AG08470 (cell line): Measurements from ENCODE around the genes NPR2, CLTA and GNE.

- RRBS: no CpG with 5 or more reads among the region's 7 CpGs
Observed at GRCh38 chr9:35724536-35725113, 7.4 kb downstream of the TLN1 start.

- RRBS: no CpG with 5 or more reads among the region's 5 CpGs
Observed at GRCh38 chr9:35726617-35727359, 5.2 kb downstream of the TLN1 start.

DNA sequence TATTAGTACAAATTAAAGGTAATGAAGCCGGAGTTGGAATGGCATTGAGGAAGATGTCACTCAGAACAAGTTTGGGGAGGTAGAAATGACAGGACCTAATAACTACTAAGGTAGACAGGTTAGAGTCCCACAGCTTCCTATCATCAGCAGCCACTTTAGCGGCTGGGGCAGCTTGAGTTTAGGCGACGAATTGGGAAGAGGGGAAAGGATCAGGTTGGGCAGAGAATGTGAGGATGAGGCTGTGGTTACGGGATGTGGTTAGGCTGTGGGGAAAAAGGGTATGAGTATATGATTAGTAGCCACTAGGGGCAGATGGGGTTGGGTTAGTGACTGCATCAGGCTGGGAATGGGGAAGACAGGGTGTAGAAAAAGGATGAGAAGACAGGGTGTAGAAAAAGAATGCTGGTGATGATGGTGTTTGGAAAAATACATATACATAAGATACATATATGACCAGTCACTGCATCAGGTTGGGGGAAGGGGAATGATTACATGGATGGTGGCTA, 2.3 kb downstream of the TLN1 start:
- RRBS: no CpG with 5 or more reads among the region's 5 CpGs

DNA sequence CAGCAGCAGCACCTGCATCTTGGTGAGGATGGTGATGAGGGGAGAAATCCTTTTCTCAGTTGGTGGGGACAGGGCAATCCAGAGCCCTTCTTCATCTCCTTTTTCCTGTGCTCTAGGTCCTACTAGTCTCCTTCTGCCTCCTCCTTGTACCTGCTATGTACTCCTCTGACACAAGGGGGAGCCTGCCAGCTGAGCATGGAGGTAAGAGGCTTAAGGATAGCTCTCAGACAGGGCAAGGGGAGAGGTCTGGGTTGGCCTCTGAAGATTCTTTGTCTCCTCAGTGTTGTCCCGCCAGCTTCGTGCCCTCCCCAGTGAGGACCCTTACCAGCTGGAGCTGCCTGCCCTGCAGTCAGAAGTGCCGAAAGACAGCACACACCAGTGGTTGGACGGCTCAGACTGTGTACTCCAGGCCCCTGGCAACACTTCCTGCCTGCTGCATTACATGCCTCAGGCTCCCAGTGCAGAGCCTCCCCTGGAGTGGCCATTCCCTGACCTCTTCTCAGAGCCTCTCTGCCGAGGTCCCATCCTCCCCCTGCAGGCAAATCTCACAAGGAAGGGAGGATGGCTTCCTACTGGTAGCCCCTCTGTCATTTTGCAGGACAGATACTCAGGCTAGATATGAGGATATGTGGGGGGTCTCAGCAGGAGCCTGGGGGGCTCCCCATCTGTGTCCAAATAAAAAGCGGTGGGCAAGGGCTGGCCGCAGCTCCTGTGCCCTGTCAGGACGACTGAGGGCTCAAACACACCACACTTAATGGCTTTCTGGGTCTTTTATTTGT, 3.8 kb downstream of the CREB3 start:
- RRBS: no CpG with 5 or more reads among the region's 8 CpGs

DNA sequence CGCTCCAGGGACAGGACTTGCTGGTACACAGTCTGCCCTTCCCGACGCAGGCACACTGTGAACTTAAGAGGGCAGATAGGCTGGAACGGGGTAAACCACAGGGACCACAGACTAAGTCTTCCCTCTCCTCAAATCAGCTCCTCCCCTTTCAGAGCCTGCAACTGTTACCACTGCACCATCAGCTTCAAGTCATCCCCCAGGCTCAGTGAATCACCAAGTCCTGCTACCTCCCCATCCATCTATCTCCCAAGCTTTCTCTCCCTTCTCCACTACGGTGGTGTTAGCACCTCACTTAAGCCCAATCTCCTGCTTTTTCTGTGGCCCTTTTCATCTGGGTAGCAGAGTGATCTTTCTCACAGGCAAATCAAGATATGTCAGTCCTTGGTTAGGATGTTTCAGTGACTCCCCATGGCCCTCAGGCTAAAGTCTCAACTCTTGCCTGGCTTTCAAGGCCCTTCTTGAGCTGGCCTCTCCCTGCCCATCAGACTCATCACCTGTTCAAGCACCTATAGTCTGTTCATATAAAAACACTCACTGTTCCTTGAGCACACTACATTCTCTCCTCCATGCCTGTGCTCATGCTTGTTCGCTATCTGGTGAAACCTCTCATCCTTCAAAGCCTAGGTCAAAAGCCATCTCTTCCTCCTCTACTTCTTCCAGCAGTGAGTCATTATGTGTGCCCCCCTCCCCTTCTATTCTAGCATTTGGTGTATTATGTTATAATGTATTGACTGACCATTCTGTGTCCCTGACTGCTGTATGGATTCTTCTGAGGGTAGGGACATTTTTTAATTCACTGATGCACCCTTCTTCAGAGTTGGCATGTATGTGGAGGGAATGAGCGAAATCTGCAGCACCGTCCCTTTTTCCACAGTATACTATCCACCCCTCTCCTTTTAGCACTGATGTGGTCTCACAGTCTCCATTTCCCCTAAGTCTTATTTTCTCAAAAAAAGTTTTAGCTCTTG, 6.9 kb downstream of the GBA2 start:
- RRBS: no CpG with 5 or more reads among the region's 8 CpGs

GRCh38 chr9:35756482-35757301, 2.6 kb upstream of the MSMP start:
- RRBS: 4% methylated on average over 20 of the region's 47 CpGs

- RRBS: 8% methylated on average over 27 of the region's 72 CpGs
Observed at GRCh38 chr9:35791026-35791852, at the start of gene NPR2. TSS of gene NPR2 (plus strand) at chr9:35791591.

DNA sequence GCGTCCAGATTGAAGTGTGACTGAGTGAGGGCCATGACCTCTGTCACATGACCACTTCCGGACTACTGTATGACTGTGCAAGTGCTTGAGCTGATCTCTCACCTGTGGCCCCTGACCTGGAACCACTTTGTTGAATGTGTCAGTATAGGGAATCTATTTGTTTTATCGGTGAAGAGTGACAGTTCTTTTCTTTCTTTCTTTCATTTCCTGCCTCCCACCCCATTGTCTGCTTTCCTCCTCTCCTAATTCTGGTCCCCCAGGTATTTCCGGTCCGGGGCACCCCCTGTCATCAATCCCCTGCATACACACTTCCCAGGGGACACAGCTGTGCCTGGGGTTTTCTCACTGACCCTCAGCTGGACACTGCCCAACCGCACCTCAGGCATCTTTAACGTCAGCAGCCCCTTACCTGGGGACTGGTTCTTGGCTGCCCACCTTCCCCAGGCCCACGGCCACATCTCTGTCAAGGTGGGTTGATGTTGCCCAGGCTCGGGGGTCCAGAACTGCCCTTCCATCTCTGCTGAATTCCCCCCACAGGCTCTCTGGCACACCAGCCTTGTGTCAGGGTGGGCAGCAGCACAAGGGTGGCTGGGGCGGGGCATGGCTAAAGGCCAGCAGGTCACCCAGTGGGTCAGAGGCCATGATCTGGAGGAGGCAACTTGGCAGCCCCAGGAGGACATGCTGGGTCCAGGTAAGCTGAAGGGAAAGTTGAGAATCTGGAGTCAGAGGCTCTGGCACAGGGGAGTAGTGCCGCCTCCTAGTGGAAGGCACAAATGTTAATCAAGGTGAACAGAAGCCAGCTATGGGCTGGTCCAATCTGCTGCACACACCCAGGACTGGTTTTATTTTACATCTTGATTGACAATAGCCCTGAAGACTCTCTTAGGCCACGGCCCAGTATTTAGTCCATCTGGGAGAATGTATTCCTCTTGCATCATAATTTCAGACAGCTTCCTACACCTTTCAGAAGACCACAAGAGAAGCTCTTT, 6.0 kb downstream of the TMEM8B start:
- RRBS: no CpG with 5 or more reads among the region's 12 CpGs

DNA sequence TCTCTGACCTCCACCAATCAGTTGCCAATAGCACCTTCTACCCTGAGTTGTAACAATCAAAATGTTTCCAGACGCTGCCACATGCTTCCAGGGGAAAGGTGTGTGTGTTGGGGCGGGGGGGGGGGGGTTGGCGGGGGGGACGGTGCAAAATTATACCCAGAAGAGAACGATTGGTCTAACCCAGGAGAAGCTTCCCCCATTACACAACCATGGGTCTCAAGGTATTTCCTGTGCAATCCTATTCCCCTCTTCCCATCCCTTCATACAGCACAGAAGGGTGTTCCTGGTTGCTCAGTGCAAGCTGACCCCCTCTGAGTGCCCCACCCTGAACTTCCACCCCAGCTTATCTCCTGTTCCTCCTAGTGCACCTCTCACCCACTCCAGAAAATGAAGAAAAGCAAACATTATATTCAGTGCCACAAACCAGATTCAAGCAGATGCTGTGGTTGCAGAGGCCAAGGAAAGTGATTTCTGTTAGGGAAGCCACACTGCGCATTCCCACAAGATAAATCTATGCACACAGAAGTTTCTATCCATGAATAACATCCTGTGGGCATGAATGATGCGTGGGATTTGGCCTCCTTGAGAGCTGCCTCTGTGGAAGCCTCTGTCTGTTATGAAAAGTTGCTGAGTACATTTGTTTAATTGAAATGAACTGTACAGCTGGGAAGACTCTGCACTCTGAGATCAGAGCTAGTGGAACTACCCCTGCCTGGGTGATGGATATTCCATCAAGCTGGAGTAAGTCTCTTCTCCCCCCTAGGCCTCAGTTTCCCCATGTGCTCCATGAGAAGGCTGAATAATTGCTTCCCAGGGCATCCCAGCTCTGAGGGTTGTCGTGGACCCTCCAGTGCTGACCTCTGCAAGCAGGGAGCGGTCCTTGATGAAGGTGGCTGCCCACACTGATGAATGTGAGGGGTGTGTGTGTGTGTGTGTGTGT, 2.2 kb upstream of the OR2S2 start:
- RRBS: no CpG with 5 or more reads among the region's 9 CpGs

- RRBS: no CpG with 5 or more reads among the region's 38 CpGs
Observed at GRCh38 chr9:35971951-35972611, 14.1 kb upstream of the OR2S2 start.

GRCh38 chr9:36151258-36152207, 15.0 kb downstream of the GLIPR2 start:
- RRBS: 94% methylated on average over 3 of the region's 14 CpGs

GRCh38 chr9:36160132-36160877, 8.9 kb upstream of the CCIN start:
- RRBS: no CpG with 5 or more reads among the region's 14 CpGs

DNA sequence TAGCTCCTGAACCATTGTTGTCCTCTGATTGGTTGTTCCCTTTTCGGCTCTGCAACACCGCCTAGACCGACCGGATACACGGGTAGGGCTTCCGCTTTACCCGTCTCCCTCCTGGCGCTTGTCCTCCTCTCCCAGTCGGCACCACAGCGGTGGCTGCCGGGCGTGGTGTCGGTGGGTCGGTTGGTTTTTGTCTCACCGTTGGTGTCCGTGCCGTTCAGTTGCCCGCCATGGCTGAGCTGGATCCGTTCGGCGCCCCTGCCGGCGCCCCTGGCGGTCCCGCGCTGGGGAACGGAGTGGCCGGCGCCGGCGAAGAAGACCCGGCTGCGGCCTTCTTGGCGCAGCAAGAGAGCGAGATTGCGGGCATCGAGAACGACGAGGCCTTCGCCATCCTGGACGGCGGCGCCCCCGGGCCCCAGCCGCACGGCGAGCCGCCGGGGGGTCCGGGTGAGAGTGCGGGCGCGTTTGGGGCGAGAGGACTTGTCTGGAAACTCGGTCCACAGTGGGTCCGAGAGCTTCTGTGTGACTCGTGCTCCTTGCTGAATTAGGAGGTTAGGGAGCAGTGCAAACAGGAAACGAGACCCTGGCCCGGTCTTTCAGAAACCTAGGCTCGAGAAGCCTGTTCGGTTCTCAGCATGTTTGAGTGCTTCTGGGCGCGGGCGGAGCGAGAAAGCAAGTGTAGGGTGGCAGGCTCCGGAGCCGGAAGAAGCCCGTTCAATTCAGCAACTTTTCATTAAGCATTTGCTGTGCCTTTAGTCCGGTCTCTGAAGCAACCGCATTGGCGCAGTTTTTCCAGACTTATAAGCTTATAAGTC, at the start of gene CLTA:
CLTA (plus strand) TSS at position 92 of the 812 bp plus-strand sequence.
- RRBS: 1% methylated on average over 33 of the region's 71 CpGs

DNA sequence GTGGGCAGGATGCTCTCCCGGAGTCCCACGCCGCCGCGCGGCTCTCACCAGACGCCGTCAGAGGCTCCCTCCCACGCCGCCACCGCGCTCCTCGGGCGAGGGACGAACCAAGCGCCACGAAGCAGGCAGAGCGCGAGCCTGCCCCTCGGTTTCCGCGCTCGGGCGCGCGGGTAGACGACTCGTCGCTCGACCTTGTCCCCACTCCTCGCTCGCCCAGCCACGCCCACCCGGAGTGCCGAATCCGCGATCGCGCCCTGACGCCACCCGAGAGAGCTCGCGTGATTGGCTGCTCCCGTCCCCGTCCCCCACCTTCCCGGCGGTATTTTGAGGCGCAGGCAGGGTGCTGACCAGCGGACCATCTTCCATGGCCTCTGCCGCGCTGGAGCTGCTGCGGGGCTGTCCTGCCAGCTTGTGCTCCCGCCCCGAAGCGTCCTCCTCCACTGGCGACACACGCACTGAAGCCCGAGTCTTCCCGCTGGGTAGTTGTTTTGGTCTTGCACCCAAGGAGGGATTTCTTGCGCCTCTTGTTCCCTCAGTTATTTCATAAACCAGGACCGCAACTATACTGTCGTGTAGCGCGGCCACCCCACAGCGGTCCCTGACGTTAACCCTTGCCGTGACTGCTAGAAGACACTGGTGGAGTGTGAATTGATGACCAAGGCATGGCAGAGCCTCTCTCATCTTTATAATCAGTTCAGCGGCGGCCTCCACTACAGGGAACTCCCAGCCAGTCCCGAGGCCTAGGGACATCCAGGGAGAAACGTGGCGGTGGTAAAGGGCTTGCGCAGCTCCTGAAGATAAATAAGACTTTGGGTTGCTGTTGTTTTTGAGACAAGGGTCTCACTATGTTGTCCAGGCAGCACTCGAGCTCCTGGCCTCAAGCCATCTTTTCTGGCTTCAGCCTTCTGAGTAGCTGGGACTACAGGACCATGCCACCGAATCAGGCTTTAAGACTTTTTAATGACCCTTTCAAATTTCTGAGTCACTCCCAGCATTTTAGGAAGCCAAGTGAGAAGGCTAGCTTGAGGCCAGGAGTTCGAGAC, at the start of gene GNE:
GNE (minus strand) TSS at position 176 of the 1,043 bp plus-strand sequence.
- RRBS: 5% methylated on average over 11 of the region's 76 CpGs

- RRBS: no CpG with 5 or more reads among the region's 14 CpGs
Observed at GRCh38 chr9:36349531-36350417, 50.3 kb downstream of the RNF38 start.

DNA sequence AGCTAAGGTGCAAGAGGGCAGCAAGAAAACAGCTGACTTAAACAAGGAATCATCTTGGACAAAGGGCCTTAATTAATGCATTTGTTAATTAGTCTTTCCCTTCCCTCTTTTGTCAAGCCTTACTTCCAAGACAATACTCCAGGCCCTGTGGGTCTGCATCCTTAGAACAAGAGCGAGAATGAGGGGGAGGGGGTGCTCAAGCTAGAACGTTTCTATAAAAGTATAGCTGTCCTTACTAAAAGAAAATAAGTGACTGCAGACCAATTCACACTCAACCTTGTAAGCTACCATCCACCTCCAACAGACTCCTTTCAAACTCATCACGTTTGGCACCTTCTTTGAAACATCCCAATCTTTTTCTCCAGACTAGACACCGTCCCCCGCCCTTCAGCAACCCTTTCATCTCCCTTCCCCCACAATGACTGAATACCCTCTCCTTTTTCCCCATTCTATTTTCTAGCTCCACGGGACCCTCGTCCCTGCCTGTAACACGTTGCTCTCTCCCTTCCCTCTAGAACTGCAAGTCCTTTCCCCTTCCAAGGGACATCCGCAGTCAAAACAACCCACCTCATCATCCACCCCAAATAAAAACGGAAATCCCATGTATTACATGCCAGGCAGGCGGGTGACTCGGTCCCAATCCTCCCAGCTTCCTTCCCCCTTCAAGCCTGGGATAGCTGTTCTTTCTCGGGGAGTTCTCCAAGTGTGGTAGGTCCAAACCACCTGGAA, 85.8 kb upstream of the RNF38 start:
- RRBS: no CpG with 5 or more reads among the region's 13 CpGs

DNA sequence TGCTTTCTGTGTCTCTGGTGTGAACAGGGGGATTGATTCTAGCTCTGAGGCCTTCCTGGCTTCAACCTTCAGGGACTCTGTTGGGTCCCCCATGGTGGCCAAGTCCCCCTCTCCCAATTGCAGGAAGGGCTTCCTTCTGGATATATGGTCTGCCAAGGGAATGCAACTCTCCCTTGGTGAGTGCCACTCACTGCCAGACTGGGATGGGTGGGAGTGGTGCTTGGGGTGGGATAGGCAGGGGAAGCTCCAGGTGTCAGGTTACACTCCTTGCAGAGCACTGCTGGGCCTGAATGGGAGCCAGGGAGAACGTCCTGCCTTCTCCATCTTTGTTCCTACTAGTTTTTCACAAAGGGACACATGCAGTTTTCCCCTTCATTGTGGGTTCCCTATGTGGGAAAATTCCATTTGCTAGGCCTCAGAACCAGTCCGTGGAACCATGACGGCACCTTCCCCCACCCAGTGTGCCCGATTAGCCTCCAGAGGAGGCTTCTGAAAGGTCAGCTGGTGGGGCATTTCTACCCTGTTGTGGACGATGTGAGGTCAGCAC, 153.3 kb downstream of the MELK start:
- RRBS: no CpG with 5 or more reads among the region's 5 CpGs

DNA sequence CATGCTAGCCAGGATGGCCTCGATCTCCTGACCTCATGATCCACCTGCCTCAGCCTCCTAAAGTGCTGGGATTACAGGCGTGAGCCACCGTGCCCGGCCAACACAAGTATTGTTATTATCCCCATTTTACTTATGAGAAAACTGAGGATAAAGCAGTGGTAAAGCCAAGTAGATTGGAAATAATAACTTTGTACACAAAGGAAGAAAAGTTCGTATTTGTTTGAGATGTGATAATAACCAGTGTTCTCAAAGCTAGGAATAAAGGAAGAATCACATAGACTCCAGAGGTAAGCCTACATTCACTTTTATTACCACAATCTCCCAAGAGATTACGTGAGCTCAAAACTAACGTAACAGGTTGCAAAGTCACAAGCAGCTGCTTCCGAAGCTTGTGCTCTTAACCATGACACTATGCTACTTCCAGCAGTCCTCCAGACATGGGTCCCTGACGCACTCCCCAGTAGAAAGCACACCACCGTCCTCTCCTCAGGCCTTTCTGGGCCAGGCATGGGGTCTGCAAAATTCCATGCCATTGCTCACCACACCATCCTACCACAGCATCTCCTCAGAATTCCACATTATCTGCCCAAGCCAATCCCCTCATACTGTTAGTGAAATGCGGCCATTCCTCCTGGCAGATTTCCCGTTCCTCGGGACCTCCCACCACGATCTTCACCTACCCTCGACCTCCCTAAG, 84.7 kb downstream of the PAX5 start:
- RRBS: no CpG with 5 or more reads among the region's 15 CpGs

GRCh38 chr9:37026127-37026671, 7.9 kb downstream of the PAX5 start:
- RRBS: 7% methylated on average over 22 of the region's 41 CpGs

DNA sequence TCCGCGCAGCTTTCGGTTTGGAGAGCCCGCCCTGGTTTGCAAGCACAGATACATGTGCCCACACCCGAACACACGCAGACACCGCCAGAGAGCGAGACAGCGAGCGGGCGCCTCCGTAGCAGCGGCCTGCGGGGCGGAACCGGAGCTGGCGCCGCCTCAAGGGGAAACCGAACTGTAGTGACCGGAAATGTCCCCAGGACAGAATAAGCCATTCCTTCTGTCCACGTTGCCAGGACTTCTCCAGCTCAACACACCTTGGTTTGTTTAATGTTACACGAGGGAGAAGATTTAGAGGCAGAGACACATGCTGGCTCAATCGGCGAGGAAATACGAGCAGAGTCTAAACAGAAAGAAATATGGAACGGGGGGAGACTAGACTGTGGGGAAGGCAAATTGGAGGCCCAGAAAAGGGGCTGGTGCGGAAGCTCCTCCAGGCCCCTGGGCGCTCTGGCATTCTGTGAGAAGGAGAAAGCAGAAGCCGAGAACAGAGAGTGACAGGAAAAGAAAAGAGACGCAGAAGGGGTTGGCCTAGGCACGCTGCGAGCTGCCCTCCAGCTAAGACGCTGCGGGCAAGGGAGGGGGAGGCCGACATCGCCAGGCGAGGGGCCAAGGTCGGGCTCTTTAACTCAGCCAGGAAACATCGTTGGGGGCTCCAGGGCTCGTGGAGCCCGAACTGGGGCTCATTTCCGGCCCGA, 3.0 kb upstream of the PAX5 start:
- RRBS: no CpG with 5 or more reads among the region's 43 CpGs